ENCODE measurements around the gene CREM.

GRCh38 chr10:32938461-32939073 lies 19.5 kb downstream of the ITGB1 start:
- RAMPAGE, long total RNA: no peak
- RRBS: 44% methylated on average over 3 of the region's 15 CpGs

DNA sequence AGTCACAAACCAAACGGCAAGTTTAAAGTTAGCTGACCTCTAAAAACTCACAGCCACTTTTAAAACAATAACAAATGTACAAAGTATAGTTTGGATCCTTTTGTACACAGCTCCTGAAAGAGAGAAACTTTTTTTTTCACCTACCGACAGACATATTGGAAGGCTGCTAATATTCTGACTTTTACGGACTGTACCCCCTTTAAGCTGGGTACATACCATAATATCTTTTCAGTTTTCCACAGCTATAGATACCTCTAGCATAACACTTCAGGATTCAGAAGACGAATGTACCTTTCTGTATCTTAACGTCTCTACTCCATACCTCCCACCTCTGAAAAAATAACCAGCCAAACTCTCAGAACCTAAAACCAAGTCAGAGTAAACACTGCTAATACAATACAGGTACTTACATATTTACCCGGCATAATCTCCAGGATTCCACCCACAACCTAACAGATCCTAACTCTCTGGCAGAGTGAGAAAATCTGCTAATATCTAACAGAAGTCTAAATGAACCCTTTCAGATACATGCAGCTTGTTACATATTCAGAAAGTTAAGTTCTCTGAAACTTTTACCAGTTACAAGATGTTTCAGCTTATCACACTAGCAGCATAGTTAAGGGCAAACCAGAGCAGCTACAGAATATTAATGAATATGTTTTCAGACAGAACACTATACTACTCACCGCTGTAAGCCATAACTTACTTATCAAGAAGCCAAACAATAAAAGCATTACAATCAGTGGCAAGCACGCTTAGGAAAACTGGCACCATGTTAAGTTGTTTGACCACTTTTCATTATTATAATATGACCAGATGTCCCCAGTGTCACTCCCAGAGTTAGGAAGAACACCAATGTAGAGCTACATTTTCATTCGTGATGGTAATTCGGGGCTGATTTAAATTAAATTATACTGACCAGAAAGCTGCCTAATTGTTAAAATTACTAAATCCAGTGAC lies 2.9 kb downstream of the ITGB1 start:
- RAMPAGE, long total RNA: no peak
- RRBS: no CpG with 5 or more reads among the region's 10 CpGs

DNA sequence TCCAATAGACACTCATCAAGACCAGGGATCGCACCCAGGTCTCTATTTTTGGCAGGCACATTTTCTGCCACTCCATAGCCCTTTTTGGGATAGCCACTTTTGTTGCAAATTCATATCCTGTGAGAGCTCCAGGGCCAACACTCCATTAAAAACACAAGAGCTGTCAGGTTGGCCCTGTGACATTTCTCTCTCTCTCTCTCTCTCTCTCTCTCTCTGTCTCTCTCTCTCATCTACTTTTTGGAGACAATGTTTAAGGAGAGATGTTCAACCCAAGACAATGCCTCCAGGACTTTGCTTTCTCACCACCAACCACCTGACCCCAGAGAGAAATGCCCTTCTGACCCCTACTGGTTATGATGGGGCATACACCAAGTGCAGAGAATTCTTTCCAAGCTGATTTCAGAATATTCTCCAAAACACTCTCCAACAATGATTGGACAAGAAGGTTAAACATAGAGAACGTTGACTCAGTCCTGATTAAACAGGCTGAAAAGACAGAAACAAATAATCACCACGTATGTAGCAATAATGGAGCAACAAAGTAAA lies 178.7 kb downstream of the NRP1 start:
- RAMPAGE, long total RNA: no peak
- RRBS: no CpG with 5 or more reads among the region's 3 CpGs

DNA sequence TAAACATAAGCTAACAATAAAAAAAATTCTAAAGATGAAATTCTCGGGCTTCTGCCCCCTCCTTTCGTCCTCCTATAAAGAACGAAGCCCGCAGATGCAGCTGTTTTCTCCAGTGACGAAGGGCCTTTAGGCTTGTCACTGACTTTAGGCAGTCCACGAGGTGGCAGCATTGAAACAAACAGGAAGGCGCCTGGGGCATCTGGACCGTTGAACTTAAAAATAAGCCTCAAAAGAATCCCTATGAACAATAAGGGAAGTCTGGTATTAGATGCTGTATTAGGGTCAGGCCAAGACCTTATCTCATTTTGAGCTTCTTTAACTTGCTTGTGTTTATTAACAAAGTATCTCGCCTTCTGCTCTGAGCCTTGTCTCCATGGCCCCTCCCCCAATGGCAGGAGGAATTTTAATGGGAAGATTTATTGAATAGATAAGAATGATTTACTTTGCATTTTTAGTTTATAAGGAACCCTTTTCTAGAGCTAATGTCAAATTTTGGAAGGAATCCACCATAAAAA lies 141.0 kb downstream of the NRP1 start:
- RAMPAGE, long total RNA: no peak
- RRBS: no CpG with 5 or more reads among the region's 9 CpGs

DNA sequence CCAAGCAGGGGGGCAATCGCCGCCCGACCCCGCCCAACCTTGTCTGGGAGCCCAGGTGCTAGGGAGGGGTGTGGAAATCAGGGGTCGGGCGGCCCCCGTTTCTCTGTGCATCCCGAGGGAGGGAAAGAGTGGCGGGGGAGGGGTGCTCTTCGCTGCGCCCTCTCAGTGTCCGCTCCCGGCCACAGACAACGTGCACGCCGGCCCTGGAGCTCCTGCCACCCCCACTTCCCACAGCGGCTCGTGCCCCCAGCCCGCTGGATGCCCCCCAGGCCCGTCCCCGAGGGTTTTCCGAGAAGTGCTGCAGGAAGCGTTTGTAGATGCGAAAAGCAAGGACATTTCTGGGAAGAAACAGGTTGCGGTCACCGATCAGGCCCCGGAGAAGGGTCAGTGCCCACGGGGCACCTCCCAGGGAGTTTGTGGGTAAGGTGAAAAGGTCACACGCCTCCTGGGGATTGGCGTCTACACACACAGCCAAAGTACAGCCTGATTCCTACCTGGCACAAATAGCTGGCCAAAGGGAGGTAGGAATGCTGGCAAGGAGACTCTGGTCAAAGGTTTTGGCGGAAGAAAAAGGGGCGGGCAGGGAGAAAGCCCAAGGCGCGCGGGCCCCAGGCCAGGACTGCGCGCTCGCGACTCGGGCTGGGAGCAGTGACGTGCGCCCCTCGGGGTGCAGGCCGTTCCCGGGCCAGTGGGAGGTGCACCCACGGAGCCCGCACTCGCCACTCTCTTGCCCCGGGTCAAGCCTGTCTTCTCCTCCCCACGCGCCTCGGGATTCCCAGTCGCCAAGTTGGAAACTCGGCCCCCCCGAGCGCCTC lies 1.4 kb upstream of the NRP1 start:
- RAMPAGE, long total RNA: no peak
- RRBS: 2% methylated on average over 5 of the region's 56 CpGs

- RAMPAGE, long total RNA: no peak
- RRBS: no CpG with 5 or more reads among the region's 14 CpGs
These were observed 327.3 kb upstream of the NRP1 start for GRCh38 chr10:33661701-33662327.

- RAMPAGE, long total RNA: no peak
- RRBS: no CpG with 5 or more reads among the region's 5 CpGs
These were observed 288.9 kb downstream of the PARD3 start for GRCh38 chr10:34526055-34526636.

DNA sequence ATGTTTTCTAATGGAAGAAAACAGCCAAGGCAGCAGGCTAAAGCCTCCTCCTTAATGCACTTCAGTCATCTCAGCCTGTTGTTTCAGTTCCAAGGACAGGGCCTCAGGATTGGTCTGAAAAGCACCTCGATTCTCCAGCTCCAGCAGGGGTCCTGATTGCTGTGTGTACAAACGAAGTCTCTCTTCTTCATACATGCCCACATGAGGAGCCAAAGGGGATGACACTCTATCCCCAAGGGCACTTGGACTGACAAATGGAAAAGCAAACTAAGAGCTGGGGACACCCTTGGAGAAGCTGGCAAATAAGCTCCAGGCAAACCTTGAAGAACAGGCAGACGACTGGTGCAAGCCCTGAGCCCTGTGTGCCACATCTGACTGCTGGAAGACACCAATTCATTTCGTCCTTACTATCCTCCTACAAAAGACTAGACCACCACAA lies 62.1 kb downstream of the PARD3 start:
- RAMPAGE, long total RNA: no peak
- RRBS: no CpG with 5 or more reads among the region's 4 CpGs

DNA sequence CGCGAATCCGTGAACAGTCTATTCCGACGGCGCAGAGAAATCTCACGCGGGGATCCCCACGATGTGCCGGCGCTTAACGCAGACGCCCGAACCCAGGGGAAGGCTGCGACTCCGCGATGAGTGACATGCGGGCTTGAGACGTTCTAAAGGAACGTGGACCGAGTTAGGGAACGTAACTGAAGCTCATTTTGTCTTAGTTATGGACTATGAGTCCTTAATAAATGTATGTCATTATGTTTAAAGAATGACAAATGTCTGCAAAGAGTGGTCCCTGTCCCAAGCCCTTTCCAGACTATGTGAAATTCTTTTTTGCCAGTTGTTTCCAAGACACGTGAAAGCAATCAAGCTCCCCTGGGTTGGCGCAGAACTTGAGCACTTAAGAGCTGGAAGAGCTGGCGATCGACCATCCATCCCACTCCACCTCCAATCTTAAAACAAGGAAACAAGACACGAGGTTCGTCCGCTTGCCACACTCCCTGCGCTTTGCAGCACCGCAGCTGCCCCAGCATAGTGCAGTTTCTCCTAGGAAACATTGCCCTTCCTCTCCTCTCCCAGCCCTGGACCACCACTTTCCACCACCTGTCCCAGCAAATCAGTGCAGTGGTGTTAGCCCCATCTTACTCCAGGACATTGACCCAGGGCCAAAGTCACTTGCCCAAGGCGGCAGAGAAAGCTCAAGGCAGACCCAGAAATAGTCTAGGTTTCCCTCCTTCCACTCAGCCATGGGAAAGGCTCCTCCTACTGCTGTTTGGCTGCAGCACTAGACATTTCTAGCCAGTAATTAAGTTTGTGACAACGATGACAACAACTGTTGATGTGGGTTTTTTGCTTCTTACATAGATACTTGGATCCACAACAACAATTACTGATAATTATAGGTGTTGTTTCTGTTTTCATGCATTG lies 1.3 kb upstream of the PARD3 start:
- RAMPAGE, long total RNA: no peak
- RRBS: no CpG with 5 or more reads among the region's 33 CpGs

DNA sequence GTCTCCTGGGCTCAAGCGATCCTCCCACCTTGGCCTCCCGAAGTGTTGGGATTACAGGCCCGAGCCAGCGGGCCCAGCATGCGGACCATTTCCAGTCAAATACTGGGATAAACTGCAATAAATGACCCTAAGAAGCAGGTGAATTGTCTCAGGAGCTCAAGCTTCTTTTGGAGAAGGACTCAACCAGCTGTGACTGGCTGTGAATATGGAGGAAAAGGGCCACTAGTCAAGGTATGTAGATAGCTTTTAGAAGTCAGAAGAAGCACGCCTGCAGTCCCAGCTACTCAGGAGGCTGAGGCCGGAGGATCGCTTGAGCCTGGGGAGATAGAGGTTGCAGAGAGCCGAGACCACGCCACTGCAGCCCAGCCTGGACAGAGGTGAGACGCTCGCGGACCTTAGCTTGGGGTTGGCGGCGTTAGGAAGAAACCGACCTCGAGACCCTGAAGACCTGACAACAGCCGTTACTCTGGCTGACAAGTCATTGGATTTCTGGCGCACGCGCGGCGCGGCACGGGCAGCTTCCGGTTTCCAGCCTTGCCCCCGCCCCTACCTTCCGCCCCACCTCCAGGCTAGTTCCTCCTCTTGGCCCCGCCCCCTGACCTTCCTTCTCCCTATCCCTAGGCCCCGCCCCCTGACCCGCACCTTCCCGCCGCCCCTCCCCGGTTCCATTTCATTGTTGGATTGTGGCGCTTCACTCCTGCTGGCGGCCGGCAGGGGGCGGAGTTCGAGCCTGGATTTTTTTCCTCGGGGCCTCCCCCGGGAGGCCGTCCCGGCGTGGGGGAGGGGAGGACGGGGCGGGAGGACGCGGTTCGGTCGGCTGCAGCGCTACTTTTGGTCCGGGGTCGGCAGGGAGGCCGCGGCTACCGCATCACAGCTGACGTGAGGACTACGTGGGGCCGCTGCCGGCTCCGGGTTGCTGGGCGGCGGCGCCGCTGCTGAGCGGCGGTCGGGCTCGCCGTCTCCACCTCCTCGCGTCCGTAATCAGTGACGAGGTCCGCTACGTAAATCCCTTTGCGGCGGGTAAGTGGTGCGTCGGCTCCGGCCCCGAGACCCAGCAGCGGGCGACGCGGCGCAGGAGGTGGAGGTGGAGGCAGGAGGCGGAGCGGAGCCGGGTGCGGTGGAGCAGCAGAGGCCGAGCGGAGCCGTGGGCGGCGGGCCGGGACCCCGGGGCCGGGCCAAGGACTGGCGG lies at the start of gene CREM:
CREM (plus strand) TSS at position 673 of the 1,189 bp plus-strand sequence.
- RAMPAGE, long total RNA: no peak
- RRBS: under 1% methylated on average over 42 of the region's 100 CpGs

DNA sequence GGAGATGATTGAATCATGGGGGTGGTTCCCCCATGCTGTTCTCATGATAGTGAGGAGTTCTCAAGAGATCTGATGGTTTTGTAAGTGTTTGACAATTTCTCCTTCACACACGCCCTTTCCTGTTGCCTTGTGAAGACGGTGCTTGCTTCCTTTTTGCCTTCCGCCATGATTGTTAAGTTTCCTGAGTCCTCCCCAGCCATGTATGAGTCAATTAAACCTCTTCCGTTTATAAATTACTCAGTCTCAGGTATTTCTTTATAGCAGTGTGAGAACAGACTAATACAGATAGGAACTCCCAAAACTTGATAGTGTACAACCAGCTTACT lies 98.6 kb downstream of the CREM start:
- RAMPAGE, long total RNA: no peak
- RRBS: no CpG with 5 or more reads among the region's 4 CpGs

DNA sequence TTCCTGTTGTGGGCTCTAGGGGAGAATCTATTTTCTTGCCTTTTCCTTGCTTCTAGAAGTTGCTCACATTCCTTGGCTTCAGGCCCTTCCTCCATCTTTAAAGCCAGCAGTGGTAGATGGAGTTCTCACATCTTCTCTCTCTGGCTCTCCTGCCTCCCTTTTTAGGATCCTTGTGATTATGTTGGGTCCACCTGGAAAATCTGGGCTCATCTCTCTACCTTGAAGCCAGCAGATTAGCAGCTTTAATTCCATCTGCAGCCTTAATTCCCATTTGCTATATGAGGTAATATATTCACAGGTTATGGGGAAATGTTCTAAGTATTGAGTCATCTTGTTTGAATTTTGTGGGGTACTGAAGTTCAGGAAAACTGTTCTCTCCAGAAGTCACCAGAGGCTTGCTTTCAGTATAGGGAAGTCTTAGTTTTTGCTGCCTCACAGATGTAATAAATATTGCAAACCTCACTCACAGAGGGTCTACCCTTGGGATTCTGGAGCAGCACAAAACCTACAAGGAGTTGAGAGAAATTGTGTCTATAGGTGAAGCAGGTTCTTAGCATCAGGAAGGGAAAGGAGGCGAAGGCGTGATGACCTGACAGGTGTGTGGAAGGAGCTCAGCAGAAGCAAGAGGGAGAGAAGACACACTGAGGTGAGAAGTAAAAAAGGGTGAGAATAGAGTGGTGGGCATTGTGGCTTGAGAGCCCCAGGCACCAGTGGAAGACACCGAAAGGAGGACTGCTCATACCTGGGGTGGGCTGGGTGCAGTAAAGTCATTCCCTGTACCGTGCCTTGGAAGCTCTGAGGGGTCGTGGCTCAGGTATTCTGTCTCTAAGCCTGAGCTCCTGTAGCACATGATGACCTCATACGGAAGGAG lies 39.2 kb downstream of the CCNY start:
- RAMPAGE, long total RNA: no peak
- RRBS: no CpG with 5 or more reads among the region's 6 CpGs

DNA sequence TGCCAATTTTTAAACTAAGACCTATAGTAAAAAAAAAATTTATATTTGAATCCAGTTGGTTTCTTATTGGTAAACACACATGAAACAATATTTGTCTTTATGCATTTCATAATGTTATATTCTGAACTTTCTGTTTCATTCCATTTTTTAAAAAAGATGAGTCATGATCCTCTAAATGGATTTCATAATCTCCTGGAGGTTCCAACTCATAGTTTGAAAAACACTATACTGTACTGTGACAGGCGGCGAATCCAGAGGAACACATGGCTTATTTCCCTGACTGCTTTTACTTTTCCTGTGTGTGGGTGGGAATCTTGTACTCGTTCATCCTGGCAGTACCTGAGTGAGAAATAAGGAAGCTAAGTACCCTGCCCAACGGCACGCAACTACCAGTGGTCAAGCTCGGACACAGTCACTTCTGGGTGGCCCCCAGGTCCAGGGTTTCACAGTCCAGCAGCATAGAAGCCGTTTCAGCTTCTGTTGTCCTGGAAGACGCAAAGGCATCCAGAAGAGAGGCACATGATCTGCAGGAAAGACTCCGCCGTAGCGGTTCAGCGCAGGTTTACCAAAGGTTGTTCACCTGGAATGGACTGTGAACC lies 117.6 kb downstream of the CCNY start:
- RAMPAGE, long total RNA: no peak
- RRBS: no CpG with 5 or more reads among the region's 12 CpGs

DNA sequence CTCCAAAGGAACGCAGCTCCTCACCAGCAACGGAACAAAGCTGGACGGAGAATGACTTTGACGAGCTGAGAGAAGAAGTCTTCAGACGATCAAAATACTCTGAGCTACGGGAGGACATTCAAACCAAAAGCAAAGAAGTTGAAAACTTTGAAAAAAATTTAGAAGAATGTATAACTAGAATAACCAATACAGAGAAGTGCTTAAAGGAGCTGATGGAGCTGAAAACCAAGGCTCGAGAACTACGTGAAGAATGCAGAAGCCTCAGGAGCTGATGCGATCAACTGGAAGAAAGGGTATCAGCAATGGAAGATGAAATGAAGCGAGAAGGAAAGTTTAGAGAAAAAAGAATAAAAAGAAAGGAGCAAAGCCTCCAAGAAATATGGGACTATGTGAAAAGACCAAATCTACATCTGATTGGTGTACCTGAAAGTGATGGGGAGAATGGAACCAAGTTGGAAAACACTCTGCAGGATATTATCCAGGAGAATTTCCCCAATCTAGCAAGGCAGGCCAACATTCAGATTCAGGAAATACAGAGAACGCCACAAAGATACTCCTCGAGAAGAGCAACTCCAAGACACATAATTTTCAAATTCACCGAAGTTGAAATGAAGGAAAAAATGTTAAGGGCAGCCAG lies 130.3 kb upstream of the GJD4 start:
- RAMPAGE, long total RNA: no peak
- RRBS: no CpG with 5 or more reads among the region's 13 CpGs

- RAMPAGE, long total RNA: no peak
- RRBS: 2% methylated on average over 36 of the region's 57 CpGs
These were observed 508 bp downstream of the FZD8 start for GRCh38 chr10:35641596-35641979.

- RAMPAGE, long total RNA: no peak
- RRBS: no CpG with 5 or more reads among the region's 30 CpGs
These were observed 216.7 kb upstream of the FZD8 start for GRCh38 chr10:35858546-35859486.

DNA sequence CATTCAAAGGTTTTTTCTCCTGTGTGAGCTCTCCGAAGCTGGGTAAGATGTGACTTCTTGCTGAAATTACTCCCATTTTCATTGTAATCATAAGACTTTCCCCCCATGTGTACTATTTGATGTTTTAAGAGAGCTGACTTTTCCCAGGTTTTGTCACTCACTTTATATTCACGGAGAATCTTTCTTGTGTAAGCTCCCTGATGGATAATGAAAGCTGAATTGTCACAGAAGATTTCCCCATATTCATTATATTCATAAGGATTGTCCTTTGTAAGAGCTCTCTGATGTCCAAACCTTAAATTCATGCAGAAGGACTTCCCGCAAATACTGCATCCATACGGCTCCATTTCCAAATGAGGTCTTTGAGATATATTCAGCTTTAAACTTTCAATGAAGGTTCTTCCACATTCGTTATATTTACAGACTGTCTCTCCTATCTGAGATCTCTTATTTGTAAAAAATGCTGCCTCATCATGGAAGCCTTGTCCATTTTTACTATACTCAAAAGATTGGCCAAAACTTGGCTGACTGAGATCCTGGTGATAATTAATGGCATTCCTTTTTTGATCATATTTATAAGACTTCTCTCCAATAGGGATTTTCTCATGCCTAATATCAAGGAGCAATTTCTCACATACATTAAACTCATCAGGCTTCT lies 25.1 kb downstream of the ZNF248 start:
- RAMPAGE, long total RNA: no peak
- RRBS: no CpG with 5 or more reads among the region's 5 CpGs

GRCh38 chr10:38032861-38033277 lies 22.4 kb downstream of the ZNF33A start:
- RAMPAGE, long total RNA: no peak
- RRBS: no CpG with 5 or more reads among the region's 6 CpGs

- RAMPAGE, long total RNA: no peak
- RRBS: no CpG with 5 or more reads among the region's 4 CpGs
These were observed 13.1 kb downstream of the ZNF37A start for GRCh38 chr10:38107191-38107772.

DNA sequence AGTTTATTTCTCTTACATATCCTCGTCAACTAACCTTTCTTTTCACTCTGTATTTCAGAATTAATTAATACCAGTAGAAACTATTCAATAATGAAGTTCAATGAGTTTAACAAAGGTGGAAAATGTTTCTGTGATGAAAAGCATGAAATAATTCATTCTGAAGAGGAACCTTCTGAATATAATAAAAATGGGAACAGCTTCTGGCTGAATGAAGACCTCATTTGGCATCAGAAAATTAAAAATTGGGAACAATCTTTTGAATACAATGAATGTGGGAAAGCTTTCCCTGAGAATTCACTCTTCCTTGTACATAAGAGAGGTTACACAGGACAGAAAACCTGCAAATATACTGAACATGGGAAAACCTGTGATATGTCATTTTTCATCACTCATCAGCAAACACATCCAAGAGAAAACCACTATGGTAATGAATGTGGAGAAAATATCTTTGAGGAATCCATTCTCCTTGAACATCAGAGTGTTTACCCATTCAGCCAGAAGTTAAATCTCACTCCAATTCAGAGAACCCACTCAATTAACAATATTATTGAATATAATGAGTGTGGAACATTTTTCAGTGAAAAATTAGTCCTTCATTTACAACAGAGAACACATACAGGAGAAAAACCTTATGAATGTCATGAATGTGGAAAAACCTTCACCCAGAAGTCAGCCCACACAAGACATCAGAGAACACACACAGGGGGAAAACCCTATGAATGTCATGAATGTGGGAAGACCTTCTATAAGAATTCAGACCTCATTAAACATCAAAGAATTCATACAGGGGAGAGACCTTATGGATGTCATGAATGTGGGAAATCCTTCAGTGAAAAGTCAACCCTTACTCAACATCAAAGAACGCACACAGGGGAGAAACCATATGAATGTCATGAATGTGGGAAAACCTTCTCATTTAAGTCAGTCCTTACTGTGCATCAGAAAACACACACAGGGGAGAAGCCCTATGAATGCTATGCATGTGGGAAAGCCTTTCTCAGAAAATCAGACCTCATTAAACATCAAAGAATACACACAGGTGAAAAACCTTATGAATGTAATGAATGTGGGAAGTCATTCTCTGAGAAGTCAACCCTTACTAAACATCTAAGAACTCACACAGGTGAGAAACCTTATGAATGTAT lies 23.6 kb downstream of the ZNF37A start:
- RAMPAGE, long total RNA: no peak
- RRBS: no CpG with 5 or more reads among the region's 2 CpGs